Left ventricle myocardium (tissue), 1 donor: ENCODE results near the gene PSG1.

- PRO-cap: no peak
These were observed 13.0 kb upstream of the PRR19 start for GRCh38 chr19:42288821-42289540.

- PRO-cap: no peak
These were observed 7.5 kb upstream of the PRR19 start for GRCh38 chr19:42294148-42295070.

DNA sequence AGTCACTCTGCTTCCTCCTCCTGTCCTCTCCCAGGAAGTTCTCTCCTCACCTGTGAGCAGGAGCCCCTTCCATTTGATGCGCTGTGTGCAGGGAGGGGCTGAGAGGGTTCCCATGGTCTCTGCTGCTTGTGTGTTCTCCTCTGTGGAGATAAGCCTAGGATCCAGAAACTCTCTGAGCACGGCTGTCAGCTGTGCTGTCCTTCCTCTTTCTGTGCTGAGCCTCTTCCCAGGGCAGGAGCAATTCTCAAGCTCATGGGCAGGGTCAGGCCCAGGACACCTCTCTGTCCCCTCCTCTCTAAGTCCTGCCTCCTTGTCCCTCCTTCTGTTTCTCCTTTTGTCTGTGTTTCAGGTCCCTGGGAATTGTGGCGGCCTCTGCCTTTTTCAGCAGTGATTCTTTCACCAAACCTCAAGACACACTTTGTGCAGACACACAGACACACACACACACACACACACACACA, at the start of gene PSG1:
Gene PSG1, minus strand, starts transcription at position 246 of the 461 bp plus-strand sequence.
- PRO-cap: no peak

GRCh38 chr19:43325567-43326002, 27.9 kb upstream of the CD177 start:
- PRO-cap: no peak

DNA sequence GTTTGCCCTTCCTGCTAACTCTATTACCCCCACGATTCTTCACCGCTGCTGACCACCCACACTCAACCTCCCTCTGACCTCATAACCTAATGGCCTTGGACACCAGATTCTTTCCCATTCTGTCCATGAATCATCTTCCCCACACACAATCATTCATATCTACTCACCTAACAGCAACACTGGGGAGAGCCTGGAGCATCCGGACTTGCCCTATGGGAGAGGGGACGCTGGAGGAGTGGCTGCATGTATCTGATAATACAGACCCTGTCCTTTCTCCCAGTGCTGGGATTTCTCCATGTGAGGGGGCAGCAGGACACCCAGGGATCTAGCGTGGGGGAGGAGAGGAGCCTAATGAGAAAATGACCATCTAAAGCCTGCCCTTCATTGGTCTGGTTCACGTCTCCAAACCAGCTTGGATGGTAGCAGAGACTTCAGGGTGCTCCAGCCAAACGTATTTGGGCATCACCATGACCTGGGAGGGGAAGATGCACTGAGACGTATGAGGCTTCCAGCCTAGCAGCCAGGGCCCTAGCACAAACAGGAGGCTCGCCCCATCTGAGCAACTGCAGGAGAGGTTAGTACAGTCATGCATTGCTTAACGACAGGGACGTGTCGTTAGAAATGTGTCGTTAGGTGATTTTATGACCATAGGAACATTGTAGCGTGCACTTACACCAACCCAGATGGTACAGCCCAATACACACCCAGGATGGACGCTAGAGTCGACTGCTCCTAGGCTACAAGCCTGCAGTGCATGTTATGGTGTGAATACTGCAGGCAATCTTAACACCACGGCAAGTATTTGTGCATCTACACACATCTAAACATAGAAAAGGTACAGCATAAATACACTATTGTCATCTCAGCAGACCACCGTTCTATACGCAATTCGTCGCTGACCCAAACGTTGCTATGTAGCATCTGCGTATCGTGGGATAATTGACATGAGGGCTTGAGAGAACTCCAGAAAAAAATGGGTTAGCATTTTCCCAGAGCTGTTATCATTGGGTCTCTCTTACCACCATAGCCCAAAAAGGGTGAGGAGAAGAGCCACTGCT, 9.1 kb downstream of the CD177 start:
- PRO-cap: no peak

DNA sequence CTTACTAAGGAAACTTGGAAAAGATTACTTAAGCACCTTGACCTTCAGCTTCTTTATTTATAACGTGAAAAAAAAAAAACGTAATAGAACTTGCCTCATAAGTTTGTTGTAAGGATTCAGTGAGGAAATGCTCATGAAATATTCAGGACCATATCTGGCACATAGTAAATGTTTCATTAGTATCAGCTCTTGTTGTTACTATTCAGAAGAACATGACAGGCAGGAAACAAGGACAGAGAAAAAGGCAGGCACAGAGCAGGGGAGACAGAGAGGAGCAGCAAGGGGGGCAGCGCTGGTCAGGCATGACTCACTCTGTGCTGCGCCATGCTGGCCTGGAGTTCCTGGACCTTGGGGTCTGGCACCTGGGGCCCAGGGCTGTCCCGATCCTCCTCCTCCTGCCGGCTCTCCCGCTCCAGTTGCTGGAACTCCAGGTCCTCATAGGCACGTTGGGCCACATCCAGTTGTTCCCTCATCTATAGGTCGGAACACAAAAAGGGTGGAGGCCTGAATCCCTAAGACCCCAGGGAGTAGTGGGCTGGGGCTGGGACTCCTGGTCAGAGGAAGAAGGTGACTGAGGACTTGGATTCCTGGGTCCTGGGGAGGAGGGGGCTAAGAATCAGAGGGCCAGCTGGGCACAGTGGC, 7.6 kb downstream of the PHLDB3 start:
- PRO-cap: no peak

GRCh38 chr19:43533706-43534556, 943 bp downstream of the ZNF575 start:
- PRO-cap: unidirectional peak, minus-strand start at chr19:43533888; unidirectional peak, minus-strand start at chr19:43534096

DNA sequence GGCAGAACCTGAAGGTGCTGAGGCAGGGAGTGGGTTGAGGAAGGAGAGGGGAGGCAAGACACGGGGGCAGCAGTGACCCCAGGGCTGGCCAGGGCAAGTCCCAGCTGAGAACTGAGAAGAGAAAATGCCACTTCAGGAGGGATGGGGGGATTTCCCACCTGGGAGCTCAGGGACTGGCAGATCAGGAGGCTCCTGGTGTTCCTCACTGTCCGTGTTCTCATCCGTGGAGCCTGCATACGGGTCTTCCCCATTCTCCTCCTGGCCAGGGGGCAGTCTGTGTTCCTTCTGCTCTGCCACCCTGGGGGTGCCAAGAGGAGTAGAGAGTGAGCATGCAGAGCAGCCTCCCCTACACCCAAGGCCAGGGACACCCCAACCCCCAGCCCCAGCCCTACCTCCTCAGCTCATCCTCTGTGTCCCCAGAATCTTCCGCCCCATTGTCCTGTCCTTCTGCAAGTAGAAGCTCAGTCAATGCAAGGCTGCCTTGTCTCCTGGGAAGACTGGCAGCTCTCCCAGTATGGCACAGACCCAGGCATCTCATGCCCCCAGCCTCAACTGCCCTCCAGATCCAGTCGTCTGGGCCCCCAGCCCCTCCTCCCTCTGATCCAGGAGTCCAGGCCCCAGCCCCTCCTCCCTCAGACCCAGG, 12.8 kb downstream of the ZNF575 start:
- PRO-cap: no peak

DNA sequence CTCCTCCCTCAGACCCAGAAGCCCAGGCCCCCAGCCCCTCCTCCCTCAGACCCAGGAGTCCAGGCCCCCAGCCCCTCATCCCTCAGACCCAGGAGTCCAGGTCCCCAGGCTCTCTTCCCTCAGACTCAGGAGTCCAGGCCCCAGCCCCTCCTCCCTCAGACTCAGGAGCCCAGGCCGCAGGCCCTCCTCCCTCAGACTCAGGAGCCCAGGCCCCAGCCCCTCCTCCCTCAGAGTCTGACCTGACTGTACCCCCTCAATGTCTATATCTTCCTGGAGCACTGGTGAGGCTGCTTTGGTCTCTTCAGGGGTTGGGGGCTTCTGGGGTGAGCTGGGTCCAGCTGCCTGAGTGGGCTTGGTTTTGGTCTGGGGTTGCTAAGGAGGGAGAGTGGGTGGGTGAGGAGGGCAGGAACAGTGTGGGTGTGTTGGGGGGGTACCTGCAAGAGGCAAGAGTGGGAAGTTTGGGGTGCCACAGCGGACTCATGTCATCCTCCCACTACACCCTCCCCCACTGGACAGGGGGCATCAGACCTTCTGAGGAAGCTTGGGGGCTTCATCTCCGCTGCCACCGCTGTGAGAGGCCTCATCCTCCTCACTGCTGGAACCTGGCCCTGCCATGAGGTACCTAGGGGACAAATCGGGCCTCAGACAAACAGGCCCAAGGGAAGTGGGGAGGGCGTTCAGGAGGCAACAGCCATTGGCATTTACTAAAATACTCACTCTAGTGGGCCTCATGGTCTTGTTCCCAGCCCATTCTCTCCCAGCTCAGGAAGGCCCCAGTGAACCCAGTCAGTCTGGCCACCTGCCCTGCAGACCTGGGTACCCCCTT, 13.6 kb downstream of the ZNF575 start:
- PRO-cap: no peak

DNA sequence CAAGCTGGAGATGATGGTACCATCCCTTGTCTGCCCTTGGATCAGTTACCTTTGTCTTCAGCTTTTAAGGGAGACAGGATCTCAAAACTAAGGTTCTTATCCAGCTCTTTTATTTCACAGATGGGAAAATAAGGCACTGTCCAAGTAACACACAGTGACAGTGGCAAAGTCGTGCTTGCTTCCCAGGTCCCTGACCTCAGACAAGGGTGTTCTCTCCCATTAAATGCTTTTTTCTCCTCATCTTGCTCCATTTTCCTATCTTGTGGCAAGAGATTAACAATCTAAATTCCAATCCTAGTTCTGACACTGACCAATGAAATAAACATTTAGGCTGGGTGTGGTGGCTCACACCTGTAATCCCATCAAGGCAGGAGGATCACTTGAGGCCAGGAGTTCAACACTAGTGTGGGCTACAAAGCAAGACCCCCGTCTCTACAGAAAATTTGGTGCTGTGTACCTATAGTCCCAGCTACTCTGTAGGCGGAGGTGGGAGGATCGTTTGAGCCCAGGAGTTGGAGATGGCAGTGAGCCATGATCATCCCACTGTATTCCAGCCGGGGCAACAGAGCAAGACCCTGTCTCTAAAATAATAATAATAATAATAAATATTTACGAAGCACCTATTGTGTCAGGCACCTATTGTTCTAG, 6.8 kb downstream of the IRGQ start:
- PRO-cap: no peak

DNA sequence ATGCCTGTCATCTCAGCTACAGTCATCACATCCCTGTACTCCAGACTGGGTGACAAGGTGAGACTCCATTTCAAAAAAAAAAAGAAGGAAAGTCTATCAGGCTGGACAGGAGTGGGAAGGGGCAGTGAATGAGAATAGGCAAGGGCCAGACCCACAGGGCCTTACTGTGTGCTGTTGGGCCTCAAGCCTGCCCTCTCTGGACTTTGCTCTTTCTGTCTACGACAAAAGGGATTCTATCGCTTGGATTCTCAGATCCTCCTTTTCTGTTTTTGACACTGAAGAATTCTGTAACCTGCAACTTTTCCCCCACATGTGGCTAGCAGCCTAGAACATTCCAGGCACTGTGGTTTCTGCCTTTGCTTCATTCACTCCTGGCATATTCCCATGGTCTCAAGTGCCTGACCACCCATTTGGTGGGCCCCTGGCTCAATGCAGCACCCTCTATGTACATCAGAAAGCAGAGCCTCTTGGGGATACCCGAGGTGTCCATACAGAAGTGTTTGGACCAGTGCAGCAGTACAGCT, 5.7 kb downstream of the IRGQ start:
- PRO-cap: no peak

DNA sequence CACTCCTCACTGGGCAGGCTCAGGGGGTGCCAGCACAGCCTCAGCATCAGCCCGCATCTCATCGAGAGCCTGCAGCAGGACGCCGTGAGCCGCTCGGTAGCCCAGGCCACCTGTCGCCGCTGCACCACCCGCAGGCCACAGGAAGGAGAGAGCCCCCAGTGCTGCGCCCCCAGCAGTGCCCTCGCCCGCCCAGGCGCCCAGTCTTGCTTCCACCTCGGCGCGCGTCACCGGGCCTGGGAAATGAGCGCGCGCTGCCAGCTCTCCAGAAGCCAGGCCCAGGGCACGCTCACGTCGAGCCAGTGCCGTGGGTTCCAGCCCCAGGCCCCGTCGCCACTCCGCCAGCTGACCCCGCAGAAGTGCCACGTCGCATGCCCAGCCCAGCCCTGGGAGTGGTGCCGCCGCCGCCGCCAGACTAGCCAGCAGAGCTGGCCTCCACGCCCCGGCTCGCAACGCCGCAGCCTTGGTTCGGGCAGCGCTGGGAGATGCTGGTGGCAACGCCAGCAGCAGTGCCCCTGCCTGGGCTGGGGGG, 3.9 kb downstream of the IRGQ start:
- PRO-cap: no peak

- PRO-cap: no peak
These were observed 3.3 kb upstream of the ZNF428 start for GRCh38 chr19:43622737-43623144.

- PRO-cap: no peak
These were observed 7.5 kb upstream of the CADM4 start for GRCh38 chr19:43647149-43647573.

DNA sequence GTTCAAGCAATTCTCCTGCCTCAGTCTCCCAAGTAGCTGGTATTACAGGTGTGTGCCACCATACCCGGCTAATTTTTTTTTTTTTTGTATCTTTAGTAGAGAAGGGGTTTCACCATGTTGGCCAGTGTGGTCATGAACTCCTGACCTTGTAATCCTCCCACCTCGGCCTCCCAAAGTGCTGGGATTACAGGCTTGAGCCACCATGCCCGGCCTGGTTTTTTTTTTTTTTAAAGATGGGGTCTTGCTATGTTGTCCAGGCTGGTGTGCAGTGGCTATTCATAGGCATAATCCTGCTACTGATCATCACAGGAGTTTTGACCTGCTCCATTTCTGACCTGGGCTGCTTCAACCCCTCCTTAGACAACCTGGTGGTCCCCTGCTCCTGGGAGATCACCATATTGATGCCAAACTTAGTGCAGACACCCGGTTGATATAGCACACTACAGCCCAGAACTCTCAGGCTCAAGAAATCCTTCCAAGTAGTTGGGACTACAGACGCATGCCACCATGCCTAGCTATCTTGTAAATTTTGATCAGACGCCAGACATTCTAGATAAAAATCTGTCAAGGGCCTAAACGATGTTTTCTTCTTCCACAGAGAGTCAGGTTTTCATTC, 9.6 kb downstream of the PLAUR start:
- PRO-cap: no peak

DNA sequence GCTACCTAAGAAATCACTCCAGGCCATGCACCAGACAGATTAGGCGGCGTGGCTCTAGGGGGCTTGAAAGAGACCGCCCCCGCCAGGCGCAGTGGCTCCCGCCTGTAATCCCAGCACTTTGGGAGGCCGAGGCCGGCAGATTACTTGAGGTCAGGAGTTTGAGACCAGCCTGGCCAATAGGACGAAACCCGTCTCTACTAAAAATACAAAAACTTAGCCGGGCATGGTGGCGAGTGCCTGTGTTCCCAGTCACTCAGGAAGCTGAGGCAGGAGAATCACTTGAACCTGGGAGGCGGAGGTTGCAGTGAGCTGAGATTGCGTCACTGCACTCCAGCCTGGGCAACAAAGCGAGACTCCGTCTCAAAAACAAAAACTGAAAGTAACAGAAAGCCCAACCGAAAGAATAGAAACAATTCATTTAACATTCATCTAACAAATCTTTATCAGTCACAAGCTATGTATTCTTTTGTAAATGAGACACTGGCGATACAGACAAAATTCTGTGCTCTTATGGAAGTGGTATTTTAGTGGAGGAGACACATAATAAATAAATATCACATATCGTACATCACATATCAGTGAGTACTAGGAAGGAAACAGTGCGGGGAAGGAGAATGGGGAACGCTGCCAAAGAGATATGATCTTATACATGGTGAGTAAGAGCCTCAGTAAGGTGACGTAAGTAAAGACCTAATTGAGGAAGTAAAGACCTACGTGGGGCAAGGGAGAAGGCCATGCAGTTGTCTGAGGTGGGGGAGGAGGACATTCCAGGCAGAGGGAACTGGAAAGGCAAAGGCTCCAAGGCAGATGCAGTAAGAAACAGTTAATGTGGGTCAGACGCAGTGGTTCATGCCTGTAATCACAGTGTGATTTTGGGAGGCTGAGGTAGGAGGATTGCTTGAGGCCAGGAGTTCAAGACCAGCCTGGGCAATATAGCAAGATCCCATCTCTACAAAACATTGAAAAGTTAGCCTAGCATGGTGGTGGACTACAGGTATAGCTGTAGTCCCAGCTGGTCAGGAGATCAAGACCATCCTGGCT, 14.7 kb upstream of the IRGC start:
- PRO-cap: unidirectional peak, plus-strand start at position 705 of the sequence

- PRO-cap: no peak
These were observed 3.3 kb downstream of the SMG9 start for GRCh38 chr19:43751524-43751880.

- PRO-cap: unidirectional peak, plus-strand start at chr19:43755720
These were observed 700 bp upstream of the SMG9 start for GRCh38 chr19:43755459-43755864.

- PRO-cap: no peak
These were observed 1.8 kb upstream of the SMG9 start for GRCh38 chr19:43756509-43757098.

DNA sequence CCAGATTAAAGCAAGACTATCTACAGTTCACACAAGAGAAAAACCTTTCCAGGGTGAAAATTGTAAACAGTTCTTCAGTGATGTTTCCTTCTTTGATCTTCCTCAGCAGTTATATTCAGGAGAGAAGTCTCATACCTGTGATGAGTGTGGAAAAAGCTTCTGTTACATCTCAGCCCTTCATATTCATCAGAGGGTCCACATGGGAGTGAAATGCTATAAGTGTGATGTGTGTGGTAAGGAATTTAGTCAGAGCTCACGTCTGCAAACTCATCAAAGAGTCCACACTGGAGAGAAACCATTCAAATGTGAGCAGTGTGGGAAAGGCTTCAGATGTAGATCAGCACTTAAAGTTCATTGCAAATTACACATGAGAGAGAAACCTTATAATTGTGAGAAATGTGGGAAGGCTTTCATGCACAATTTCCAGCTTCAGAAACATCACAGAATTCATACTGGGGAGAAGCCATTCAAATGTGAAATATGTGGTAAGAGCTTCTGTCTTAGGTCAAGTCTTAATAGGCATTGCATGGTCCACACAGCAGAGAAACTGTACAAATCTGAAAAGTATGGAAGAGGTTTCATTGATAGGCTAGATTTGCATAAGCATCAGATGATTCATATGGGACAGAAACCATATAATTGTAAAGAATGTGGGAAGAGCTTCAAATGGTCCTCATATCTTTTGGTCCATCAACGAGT, 6.9 kb downstream of the ZNF222 start:
- PRO-cap: no peak